Measurements from ENCODE around the genes SLC16A13, ASGR1, ACADVL, SPEM2 and SENP3.

DNA sequence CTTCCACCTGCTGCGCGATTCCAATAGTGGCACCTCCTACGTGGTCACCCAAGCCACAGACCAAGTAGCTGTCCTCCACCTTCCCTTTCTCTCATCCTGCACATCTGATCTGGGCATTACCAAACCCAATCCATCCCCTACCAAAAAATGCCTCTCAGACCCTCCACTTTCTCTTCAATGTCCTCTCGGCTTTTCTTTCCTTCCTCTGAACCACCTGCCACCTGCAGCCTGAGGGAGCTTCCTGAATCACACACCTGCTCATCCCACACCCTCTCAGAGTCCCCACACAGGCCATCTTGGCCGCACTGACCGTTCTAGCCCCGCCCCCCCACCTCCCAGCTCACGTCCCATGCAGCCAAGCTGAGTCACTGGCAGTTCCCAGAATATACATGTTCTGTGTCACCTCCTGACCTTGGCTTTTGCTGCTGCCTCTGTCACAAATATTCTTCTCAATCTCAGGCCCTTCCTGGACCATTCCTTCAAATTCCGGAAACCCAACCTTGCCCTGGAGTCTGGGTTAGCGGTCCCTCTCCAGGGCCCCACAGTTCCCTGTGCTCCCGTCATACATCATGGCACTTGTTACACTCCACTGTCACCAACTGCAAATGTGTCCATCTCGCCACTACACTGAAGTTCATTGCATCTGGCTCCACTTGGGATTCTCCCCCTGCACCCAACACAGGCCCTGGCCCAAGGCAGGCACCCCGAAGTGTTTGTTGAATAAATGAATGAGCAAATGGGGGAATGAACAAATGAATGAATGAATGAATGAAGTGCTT lies 12.7 kb downstream of the PIMREG start:
- PRO-cap = no peak

DNA sequence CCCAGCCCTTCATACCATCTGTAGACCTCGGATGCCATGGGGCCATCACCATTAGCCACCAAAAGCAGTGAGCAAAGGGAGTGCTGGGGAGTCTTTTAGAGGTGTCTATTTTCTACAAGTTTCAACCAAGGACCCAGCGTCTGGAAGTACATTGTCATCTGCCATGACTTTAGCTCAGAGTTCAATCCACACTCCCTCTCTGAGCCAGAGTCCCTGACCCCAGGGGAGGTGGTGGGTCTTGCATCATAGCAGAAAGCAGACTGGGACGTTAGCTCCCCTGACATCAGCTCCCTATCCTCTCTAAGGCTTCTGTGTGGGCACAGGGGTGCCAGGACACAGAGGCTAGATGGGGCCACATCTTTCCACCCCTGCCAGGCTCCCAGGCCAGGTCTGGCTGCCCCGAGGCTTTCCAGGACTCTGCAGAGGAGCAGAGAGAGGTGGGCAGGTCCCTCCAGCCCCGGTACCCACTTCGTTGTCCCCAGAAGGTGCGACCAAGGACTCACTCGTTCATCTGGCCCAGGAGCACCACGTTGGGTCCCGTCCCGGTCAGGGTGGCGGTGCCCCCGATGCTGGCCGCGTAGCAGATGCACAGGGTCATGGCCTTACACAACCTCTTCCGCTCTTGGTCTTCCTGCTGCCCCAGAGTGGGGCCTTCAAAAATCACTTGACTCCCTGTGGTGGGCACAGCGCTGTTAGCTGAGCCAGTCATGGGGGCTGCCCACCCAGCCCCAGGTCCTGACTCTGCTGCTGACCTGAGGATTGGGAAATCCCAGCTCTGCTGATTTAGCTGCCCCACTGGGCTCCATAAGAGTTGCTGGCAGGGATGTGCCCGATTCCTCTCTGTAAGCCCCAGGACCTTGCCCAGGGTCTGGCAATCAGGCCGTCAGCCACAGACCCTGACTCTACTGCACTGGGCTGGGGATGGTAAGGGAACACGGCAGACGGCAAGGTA lies 10.4 kb downstream of the SLC13A5 start:
- PRO-cap = no peak

DNA sequence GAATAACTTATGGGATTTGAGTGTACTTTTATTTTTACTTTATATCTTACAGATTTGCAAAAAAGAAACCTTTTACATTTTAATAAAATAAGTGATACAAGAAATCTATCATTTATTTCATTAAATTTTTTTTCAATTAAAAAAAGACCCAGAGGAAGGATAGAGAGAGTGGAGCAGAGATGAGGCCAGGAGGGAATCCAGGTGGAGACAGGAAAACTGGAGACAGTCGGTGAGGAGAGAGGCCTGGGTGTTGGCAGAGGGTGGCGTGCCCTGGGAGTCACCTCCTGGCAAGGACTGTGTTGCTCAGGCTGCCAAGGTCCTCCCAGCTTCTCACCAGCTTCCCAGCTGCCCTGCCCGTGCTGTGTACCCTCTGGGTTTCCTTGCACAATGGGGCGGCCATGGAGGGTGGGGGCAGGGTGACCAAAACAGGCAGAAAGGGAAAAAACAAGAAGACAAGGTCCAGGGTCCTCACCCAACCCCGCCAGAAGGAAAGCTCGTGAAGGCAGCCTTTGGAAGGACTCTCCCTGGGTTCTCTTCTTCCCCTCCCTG lies 2.3 kb downstream of the SLC13A5 start:
- PRO-cap = no peak

GRCh38 chr17:6774833-6775399 lies 1.1 kb upstream of the FBXO39 start:
- PRO-cap = no peak

DNA sequence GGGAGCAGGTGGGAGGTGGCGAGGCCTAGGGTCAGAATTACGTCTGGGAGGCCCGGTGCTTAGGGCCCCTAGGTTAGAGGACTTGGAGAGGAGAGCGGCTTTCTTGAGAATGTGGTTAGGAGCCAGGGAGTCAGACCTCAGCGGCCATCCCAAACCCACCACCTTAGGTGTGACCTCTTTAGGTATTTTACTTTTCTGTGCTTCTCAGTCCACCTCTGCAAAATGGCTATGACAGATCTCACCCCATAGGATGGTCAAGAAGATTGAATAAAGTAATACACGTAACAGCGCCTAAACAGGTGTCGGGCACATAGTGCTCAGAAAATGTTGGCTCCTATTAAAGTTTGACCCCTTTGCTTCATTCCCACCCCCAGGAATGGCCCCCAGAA lies 817 bp upstream of the C17orf49 start:
- PRO-cap = no peak

GRCh38 chr17:7015228-7016073 lies 869 bp downstream of the C17orf49 start:
- PRO-cap = no peak

GRCh38 chr17:7035682-7036742 lies at the start of gene SLC16A13:
TSS of gene SLC16A13 (plus strand) at chr17:7036015.
- PRO-cap = bidirectional peak, plus-strand start at chr17:7036029, minus-strand start at chr17:7035826

DNA sequence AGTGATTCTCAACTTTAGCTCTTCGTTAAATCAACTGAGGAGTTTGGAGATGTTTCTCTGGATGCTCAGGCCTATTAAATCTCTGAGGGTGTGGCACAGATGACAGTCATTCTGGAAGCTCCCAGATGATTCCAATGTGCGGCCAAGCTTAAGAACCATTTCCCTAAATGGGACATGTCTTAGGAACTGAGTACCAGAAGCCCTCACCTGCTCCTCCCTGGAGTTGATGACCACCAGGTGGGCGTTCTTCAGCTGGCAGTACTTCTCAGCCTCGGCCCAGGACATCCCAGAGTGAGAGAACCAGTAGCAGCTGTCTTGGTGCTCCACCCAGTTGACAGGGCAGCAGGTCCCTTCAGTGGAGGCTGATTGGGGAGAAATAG lies 4.5 kb downstream of the CLEC10A start:
- PRO-cap = no peak

DNA sequence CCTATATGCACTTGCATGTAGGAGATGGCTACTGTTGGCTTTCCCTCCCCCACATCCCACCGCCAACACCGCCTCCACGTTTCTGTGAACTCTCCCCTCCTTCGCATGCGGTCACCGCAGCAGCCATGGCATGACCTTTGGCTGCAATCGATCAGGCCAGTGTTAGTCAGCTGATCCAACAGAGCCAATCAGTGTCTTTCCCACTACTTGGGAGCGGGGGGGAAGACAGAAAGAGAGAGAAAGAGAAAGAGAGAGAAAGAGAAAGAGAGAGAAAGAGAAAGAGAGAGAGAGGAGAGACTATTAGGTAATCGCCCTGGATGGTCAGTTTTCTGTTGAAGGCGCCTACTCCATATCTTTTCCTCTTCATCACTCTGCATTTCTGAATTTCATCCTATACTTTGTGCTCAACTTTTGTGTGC lies 22.8 kb downstream of the ASGR1 start:
- PRO-cap = no peak

- PRO-cap = no peak
These were observed at the start of gene ASGR1 for GRCh38 chr17:7179222-7180153. TSS of gene ASGR1 (minus strand) at chr17:7179370.

DNA sequence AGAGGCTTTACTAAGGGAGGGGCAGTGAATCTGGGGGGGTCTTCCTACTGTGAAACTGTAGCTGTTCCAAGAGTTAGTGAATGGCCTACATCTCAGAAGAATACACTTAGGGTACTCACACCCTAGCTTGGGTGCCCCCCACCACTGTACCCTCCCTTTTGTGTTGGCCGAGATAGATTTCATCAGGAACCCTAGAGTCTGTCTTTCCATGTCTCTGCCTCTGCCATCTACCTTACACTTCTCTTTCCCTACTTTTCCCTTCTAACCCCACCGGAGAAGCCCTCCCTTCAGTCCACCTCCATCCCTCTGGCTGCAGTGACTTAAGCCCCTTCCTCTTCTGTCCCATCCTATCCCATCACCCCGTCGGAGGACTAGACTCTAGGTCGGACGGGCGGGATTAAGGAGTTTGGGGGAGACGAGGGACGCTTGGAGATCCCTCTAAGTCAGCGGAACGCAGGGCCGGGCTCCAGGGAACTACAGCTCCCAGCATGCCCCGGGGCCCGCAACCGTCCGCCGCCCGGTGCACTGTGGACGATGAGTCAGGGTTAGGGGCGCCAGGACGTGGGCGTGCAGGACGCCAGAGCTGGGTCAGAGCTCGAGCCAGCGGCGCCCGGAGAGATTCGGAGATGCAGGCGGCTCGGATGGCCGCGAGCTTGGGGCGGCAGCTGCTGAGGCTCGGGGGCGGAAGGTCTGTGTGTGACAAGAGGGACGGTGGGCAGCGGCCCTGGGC lies at the start of gene ACADVL:
TSS of gene ACADVL (plus strand) at position 580 of the 730 bp plus-strand sequence.
- PRO-cap = bidirectional peak, plus-strand start at position 591 of the sequence, minus-strand start at position 399 of the sequence

- PRO-cap = no peak
These were observed 4.9 kb downstream of the ACADVL start for GRCh38 chr17:7224736-7224905.

- PRO-cap = no peak
These were observed 1.2 kb upstream of the PHF23 start for GRCh38 chr17:7240152-7241120.

GRCh38 chr17:7312947-7313716 lies 2.0 kb downstream of the GPS2 start:
- PRO-cap = no peak

DNA sequence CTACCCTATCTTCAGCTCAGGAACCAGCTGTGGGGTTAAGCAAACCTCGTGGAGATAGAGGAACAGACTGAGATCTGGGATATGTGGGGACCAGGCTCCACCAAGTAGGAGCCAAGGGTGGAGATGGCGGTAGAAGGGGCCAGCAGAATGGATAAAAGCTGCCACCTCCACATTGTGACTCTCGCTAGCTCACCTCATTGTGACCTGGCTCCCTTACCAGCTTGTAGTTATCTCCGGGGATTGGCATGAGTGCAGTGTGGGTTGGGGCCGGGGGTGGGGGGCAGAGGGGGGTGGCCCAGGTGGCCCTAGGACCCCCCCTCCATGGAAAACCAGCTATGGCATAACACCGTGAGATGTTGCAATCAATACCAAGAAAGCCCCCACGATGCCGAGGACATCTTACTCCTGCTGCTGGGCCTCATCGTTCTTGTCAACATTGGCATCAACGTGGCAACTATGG lies at the start of gene SPEM2:
TSS of gene SPEM2 (plus strand) at position 249 of the 460 bp plus-strand sequence.
- PRO-cap = no peak

DNA sequence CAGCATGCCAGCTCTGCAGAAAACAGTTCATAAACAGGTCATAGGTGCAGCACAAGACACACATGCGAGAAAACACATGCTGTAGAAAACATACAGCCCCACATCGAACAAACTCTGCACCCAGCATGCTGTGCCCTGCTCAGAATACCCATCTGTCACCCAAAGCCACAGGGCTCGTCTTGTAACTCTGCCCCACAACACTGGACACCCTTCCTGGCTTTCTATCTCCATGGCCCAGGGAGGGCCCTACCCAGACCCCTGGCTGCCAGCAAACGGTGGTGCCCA lies 899 bp downstream of the ZBTB4 start:
- PRO-cap = no peak

DNA sequence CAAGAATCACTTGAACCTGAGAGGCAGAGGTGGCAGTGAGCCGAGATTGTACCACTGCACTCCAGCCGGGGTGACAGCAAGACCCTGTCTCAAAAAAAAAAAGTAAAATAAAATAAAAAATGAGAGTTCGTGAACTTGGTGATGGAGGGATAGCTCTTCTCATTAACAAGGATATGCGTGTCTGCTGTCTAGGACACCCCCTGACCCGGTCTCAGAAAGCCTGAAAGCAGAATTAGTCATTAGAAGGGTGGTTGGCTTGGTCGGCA lies 11.2 kb downstream of the SLC35G6 start:
- PRO-cap = no peak

GRCh38 chr17:7561712-7562592 lies at the start of gene SENP3:
TSS of gene SENP3 (plus strand) at chr17:7561919.
- PRO-cap = bidirectional peak, plus-strand start at chr17:7561981, minus-strand start at chr17:7561765

DNA sequence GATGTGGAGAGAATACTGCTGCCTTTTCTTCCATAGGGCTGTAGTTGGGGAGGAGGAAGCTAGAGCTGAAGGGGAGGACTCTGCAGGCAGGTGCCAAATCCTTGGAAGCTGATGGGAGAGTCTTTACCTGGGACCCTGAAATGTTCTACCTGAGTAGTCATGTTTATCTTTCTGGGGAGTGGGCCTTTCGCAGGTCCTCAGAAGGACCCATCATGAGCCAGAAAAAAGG lies 3.3 kb downstream of the SENP3 start:
- PRO-cap = no peak

- PRO-cap = no peak
These were observed 1.2 kb downstream of the SOX15 start for GRCh38 chr17:7588526-7589275.

All from ureter (tissue), 1 donor.